Left ventricle myocardium (tissue), 1 donor: ENCODE data around the gene TFB1M.

- PRO-cap: bidirectional peak, plus-strand start at chr6:155314618, minus-strand start at chr6:155314450; bidirectional peak, plus-strand start at chr6:155315165, minus-strand start at chr6:155315091
Measured at GRCh38 chr6:155314385-155315348, at the start of gene TFB1M. Gene TFB1M (minus strand): TSS chr6:155314484.

DNA sequence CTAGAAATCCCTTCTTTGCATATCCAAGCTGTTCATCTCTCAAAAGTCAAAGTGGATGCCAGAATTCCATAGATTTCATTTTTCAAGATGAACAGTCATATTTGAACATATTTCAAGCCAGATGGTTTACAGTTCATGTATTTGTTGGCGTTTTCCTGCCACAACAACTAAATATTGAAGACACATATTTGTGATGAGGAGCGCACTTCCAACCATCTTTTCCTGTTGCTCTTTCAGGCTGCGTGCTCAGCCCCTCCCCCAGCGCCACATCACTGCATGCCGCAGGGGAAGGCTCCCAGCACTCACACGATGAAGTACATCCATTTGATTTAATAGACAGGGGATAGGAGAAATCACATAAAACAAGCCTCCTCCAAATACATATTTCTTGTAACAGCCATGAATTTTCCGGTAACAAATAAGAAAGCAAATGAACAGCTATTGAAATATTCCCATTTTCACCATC lies 6.0 kb upstream of the NOX3 start:
- PRO-cap: no peak

GRCh38 chr6:156175005-156175385 lies 602.2 kb upstream of the ARID1B start:
- PRO-cap: no peak

GRCh38 chr6:156687626-156688019 lies 89.6 kb upstream of the ARID1B start:
- PRO-cap: no peak

GRCh38 chr6:156719431-156720513 lies 57.4 kb upstream of the ARID1B start:
- PRO-cap: bidirectional peak, plus-strand start at chr6:156720154, minus-strand start at chr6:156719954

DNA sequence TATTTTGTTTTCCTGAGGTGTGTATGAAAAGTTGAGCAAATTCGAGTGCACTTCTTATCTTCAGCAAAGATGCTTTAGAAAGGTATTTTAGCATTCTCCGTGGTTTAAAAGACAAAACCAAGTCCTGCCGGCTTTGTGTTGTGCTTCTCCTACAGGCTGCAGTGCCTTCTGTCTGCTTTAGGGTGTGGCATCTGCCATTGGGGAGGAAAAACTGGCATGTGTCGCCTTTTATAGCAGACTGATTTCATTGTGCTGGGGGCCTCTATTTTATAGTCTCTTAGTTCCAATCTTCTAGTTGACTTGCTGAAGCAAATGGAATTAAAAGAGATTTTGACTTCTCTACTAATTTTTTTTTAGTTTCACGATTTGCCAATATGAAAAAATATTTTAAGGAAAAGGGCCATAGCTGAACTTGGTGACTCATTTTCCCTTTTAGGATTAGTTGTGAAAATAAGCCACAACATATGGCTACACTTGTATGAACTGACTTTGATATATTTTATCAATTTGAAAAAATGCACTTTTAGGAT lies 2.1 kb upstream of the ARID1B start:
- PRO-cap: no peak

GRCh38 chr6:156776211-156776760 lies 892 bp upstream of the ARID1B start:
- PRO-cap: unidirectional peak, plus-strand start at chr6:156776610

GRCh38 chr6:156779098-156780283 lies 2.3 kb downstream of the ARID1B start:
- PRO-cap: bidirectional peak, plus-strand start at chr6:156779374, minus-strand start at chr6:156779299; bidirectional peak, plus-strand start at chr6:156779761, minus-strand start at chr6:156779732; bidirectional peak, plus-strand start at chr6:156779842, minus-strand start at chr6:156779799

GRCh38 chr6:156792587-156793245 lies 15.5 kb downstream of the ARID1B start:
- PRO-cap: no peak

DNA sequence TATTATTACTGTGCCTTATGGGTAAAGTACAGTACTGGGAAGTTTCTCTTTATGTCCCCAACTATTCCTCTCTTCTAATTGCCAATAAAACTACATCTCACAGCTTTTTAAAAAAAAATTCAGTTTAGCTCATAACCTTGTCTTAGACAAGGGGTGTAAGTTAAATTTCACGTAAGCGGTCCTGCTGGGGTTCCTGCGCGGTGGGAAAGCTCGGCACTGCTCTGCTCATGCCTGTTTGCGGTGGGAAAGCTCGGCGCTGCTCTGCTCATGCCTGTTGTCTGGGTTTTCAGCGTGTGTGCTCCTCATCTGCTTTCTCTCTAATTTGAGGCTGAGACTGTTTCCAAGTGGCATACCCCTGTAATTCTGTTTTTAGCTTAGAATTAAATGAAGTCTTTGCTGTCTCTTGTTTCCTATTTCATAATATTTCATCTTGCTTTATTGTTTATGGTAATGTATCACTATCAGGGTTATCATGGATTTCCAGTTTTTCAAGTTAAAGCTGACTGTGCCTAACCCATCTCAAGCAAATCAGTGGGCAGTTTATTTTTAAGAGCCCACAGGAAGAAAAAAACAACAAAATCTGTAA lies 18.7 kb downstream of the ARID1B start:
- PRO-cap: no peak

- PRO-cap: no peak
Measured at GRCh38 chr6:156975575-156976066, 198.4 kb downstream of the ARID1B start.

DNA sequence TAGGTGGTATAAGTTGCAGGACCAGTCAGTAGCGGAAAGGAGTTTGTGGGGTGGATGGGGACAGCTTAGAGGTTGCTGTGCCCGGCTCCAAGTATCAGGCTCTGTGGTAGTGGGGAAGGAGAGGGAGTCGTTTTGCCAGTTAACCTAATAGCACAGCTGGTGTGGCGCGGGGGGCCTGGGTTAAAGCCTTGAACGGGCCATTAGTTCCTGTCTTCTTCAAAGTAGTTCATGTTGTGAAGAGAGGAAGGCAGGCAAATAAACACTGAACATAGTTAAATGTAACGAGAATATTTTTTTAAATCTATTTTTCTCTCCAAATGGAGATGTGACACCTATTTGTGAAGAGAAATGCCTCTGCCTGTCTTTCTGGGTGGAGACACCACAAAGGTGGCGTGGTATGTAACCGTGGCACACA lies 203.0 kb downstream of the TMEM242 start:
- PRO-cap: no peak

DNA sequence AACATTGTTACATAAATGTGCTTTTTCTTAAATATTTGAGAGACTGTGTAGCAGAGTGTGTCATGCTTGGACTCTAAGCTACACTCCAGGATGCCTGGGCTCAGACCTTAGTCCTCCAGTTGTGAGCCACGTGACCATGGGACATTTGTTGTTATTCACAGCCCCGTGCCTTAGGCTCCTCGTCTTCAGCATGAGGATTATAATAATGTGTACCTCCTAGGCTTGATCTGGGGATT lies 177.8 kb downstream of the TMEM242 start:
- PRO-cap: no peak

DNA sequence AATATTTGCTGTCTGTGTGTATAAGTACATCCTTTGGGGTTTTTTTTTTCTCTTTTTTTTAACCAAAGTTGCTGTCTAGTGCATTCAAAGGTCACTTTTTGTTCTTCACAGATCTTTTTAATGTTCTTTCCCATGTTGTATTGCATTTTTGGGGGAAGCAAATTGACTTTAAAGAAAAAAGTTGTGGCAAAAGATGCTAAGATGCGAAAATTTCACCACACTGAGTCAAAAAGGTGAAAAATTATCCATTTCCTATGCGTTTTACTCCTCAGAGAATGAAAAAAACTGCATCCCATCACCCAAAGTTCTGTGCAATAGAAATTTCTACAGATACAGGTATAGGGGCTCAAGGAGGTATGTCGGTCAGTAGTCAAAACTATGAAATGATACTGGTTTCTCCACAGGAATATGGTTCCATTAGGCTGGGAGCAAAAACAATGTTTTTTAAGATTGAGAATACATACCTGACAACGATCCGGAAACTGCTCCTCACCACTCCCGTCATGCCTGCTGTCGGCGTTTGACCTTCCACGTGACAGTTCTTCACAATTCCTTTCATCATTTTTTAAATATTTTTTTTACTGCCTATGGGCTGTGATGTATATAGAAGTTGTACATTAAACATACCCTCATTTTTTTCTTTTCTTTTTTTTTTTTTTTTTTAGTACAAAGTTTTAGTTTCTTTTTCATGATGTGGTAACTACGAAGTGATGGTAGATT lies 115.1 kb downstream of the TMEM242 start:
- PRO-cap: no peak

DNA sequence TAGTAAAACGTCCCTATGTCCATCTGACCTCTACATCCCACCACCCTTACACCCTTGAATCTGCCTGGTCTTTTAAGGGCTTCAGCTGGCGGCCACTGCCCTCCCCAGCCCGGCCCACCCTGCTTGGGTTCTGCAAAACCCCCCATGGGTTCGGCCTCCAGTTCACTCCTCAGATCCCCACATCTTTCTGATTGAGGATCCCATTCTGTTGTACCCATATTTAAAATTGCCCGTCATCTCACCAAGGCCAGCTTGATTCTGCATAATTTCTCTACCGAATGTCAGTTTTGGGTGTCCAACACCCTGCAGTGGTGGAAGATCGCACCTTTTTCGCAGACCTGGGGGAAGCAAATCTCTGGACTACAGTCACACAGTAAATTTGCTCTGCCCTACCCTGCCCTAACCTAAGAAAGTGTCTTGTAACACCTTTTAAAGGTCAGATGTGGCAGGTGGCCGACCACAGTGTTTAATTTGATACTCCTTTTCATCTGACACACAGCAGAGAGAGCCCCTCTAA lies 110.1 kb downstream of the TMEM242 start:
- PRO-cap: no peak

DNA sequence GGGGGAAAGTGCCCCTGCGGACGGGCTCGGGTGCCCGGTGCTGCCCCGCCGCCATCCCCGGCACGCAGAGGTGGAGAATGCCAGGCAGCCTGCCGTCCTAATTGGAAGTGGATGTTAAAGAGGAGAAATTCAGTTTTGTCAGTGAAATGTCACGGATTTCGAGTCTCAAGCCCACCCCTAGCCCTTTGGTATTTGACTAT lies 86.5 kb downstream of the TMEM242 start:
- PRO-cap: no peak

DNA sequence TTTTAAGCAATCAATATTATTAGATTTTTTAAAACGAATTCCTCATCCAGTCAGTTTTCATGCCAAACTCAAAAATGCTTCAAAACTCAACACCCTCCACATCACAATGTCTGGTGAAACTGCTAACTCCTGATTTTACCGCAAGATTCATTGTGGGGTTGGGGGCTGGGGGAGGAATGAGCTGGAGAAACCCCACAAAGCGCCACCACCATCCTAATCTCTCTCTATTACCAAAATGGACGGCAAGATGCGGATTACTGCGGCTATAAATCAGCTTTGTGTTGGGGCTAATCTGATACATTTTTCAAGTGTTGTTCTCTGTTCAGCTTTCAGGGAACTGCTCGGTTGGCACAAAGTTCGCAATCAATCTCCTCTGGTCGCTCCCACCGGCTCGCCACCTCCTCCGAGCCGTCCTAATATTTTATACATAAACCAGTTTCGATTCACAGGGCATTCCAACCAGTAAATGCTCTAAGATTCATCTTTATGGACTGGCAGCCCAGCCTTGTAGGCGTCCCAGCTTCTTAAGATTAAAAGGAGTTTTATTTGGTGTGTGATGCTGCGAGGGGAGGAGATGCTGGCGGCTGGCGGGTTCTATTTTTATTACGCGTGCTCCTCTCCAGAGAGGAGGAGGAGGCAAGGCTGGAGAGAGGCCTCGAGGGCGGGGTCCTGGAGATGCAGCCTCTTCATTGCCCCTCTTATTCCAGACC lies 83.5 kb downstream of the TMEM242 start:
- PRO-cap: no peak

DNA sequence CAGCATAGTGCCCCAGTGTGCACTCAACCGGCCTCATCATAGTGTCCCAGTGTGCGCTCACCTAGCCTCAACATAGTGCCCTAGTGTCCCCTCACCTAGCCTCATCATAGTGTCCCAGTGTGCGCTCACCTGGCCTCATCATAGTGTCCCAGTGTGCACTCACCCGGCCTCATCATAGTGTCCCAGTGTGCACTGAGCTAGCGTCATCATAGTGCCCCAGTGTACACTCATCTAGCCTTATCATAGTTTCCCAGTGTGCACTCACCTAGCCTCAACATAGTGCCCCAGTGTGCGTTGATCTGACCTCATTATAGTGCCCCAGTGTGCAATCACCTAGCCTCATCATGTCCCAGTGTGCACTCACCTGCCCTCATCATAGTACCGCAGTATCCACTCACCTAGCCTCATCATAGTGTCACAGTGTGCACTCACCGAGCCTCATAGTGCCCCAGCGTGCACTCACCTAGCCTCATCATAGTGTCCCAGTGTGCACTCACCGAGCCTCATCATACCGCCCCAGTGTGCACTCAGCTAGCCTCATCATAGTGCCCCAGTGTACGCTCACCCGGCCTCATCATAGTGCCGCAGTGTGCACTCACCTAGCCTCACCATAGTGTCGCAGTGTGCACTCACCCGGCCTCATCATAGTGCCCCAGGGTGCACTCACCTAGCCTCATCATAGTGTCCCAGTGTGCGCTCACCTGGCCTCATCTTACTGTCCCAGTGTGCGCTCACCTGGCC lies 11.1 kb downstream of the TMEM242 start:
- PRO-cap: no peak

DNA sequence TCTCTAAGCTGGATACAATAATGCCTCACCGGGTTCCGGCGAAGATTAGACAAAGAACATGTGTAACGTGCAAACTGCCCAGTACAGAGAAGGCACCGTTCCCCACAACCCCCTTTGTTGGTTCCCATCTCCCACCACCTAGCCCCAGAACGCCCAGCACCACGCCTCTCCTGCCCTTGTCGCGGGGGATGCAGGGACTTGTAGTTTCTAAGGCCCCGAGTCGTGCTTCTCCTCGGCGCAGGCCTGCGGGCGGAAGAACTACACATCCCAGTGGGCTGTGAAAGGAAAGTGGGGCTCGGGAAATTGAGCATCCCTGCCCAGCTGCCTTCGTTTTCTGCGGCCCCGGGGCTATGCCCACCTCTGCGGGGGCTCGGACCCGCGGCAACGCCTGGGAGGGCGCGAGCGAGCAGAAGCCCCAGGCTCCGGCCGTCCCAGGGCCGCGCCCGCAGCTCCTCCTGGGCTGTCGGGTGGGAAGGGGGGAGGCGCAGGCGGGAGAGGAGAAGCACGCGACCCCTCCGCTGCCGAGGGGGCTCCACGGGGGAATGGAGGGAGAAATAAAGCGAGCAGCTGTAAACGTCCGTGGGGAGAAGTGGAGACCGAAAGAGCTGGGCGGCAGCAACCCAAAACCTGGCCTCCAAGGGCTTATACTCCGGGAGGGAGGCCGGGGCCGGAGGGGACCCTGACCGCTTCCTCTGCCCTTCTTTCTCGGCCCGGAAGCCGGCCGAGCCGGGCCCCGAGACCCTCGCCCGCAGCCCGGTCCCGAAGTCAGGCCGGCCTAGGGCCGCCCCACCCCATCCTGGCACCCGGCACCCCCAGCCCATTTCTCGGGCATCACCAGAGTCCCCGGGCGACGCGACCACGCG lies 878 bp upstream of the ZDHHC14 start:
- PRO-cap: bidirectional peak, plus-strand start at position 330 of the sequence, minus-strand start at position 183 of the sequence

GRCh38 chr6:157527372-157528050 lies 146.5 kb downstream of the ZDHHC14 start:
- PRO-cap: no peak